T-cell (primary cell): ENCODE data around the gene SYNPO2.

- PRO-cap, 7 experiments, result peak in 4 of 7 experiments; most common plus-strand start chr4:108171866 (in 4)
Observed at GRCh38 chr4:108171830-108172870, 3.4 kb upstream of the LEF1 start.

DNA sequence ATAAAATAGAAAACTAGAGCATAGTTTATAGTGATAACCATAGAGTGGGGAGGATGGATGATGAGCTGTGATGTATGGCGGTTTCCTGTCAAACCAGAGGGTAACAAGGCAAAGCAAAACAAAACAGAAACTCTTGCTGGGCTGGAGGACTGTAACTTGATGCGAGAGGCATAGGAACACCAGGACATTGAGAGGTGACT lies 173.8 kb upstream of the LEF1 start:
- PRO-cap, 7 experiments, result peak in 4 of 7 experiments; most common plus-strand start position 126 of the sequence (in 3)

GRCh38 chr4:109528313-109528639 lies 31.8 kb upstream of the MCUB start:
- PRO-cap, 7 experiments, result peak in 2 of 7 experiments; most common plus-strand start chr4:109528372 (in 2)

DNA sequence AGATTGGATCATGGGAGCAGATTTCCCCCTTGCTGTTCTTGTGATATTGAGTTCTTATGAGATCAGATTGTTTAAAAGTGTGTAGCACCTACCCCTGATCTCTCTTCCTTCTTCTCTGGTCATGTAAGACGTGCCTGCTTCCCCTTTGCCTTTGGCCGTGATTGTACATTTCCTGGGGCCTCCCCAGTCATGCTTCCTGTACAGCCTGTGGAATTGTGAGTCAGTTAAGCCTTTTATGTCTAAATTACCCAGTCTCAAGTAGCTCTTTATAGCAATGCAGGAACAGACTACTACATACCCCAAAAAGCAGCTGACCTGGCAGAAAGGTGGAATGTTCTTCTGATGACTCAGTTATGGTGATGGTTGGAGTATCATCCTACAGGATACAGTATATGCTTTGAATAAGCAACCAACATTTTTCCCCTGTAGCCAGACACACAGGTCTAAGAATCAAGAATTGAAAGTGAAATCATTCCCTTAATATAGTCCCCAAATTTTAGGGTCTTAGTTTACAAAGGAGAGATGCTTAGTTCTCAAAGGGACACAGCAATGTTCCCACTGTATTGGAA lies 11.3 kb upstream of the MCUB start:
- PRO-cap, 7 experiments, result no peak in any of the 7 experiments

DNA sequence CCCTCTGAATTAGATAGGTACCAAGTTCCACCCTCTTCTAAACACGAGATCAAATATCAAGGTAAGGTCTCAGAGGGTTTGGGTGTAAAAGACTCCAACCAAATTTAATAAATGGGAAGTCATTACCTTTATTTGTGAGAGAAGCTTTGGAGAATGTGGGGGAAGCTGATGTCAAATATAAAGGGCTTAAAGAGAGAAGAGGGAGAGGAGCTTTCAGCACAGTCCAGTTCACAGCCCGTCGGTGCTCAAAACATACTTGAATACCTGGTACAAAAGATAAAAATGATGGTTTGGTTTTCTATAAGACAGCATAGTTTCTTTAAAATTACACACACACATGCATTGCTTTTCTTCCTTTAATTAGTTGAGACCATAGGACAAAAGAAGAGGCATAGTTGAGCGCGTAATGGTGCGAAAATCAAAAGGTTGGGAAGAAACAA lies 837 bp upstream of the GAR1 start:
- PRO-cap, 7 experiments, result peak in 2 of 7 experiments; most common plus-strand start position 363 of the sequence (in 2)

DNA sequence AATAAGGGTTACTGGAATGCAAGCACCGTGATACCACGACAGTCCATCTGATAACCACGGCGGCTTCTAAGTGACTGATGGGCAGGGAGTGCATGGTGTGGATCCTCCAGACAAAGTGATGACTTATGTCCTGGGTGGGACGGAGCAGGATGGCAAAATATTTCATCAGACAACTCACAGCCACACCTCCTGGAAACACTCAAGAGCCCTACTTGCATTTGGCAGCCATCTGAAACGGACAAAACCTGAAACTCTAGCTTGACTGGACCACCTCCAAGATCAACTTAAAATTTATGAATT lies 25.8 kb downstream of the LRIT3 start:
- PRO-cap, 7 experiments, result no peak in any of the 7 experiments

DNA sequence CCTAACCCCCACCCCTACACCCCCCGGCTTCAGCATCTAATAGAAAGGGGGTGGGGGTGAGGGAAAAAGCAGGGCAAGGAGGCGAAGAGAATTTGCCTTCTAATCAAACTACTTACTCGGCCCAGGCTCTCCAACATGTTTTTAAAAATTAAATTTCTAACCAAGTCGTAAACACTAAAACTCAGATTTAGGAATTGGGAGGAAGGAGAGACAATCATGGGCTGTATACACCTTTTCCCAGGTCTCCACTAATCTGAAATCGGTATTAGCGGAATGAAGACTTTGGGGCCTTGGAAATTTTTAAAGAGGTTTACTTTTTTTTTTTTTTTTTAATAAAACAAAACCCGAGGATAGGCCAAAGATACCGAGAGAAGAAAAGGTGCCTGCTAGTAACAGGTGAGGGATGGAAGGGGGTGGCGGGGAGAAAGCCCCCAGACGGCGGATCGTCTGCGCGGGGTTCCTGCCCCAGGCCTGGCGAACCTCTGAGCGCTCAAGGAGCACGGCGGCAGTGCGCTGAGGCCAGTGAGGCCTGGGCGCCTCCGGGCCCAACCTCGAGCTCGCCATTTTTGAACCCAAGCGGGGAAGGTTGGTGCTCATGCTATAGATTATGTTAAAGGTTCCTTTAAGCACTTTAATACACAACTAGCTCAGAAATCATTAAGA lies 8.1 kb downstream of the PITX2 start:
- PRO-cap, 7 experiments, result no peak in any of the 7 experiments

- PRO-cap, 7 experiments, result no peak in any of the 7 experiments
Observed at GRCh38 chr4:110636852-110637392, 14.0 kb upstream of the PITX2 start.

GRCh38 chr4:112086091-112087167 lies 58.8 kb upstream of the FAM241A start:
- PRO-cap, 7 experiments, result no peak in any of the 7 experiments

DNA sequence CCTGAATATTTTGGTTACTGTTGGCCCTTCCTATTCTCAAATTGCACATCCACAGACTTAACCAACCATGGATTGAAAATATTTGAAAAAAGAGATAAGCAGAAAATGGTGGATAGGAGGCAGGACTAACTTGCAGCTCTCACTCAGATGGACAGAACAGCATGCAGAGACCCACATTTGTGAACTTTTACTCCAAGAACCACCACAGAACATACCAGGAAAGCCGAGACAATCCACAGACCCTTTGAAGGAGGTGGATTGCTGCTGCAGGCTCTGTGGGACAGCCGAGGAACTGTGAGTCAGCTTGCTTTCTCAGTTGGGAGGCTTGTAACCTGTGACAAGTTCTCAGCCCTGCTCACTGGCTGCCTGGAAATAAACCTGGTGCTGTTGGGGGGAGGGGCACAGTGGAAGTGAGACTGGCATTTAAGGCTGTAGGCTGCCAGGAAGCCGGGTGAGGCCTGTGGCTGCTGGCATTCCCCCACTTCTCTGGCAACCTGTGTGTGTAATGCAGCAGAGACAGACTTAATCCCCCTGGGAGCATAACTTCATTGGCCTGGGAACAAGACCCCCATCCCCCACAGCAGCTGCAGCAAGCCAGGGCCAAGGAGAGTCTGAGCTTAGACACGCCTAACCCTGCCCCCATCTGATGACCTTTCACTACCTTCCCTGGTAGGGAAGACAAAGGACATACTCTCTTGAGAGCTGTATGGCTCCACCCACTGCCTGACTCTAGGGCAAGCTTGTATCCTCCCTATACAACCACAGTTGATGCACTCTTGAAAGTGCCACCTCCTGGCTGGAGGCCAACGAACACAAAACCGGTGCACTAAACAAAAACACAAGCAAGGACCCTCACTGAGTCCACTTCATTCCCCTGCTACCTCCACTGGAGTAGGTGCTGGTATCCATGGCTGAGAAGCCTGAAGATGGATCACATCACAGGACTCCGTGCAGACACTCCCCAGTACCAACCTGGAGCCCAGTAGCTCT lies 64.1 kb downstream of the ALPK1 start:
- PRO-cap, 7 experiments, result no peak in any of the 7 experiments

DNA sequence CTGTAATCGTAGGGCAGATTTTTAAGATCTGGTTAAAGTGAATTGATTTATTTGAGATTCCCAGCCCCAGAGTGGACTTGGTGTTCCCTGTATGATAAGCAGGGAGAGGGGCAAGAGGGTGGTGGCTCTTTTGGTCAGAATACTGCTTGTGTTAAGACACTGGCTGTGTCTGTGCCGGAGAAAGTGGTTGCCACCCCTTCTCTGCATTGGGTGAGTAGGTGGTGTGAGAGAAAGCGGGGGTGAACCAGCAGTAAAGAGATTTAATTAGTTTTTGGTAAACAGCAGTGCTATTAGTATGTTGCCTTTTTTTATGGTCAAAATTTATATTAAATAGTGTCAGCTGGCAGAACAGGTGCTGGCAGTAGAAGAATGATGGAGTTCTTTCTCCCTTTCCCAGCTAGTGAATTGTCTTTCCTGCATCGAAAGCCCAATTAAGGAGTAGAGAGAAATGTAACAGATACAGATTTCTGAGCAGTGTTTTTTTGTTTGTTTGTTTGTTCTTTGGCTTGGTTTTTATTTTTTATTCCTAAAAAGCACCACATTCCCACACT lies 181.6 kb downstream of the LARP7 start:
- PRO-cap, 7 experiments, result no peak in any of the 7 experiments

DNA sequence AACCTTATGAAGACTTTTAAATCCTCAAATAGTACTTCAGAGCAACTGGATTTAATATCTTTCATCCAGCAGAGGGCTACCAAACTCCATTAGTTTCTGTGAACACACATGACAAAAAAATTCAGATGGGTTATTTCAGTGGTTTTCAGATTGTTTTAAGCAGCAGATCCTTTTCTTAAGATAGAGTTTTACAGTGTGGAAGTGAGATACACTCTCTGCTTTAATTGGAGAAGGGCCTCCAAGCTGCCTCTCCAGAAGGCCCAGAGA lies 56.7 kb downstream of the ANK2 start:
- PRO-cap, 7 experiments, result no peak in any of the 7 experiments

DNA sequence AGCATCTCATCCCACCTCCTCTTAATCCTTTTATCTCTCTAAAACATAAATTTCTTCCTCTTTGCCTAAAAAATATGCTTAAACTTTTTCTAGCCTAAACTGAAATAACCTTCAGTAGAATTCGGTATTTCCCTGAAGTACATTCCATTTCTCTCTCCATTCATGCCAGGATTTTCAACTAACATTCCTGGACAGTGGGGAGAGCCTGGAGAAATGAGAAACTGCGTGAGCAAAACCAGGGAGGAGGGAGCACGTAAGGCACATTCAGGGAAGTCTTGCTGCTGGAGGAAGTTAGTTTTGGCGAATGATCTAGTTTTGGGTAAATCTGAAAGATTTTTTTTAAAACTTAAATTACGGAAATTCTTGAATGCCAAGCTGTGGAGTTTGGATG lies 347.6 kb downstream of the ANK2 start:
- PRO-cap, 7 experiments, result no peak in any of the 7 experiments

GRCh38 chr4:113447824-113448182 lies 313.7 kb downstream of the CAMK2D start:
- PRO-cap, 7 experiments, result no peak in any of the 7 experiments

DNA sequence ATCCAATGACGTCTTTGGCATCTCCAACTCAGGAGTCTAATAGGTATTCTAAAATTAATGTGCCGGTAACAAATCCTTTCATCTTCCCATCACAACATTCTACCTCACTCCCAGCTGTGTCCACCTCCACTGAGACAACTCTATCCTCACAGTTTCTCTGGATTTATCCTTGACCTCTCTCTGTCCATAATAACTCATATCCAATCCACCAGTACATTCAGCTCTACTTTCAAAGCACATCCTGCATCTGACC lies 125.6 kb downstream of the CAMK2D start:
- PRO-cap, 7 experiments, result no peak in any of the 7 experiments

- PRO-cap, 7 experiments, result no peak in any of the 7 experiments
Observed at GRCh38 chr4:113648739-113649809, 112.5 kb downstream of the CAMK2D start.

- PRO-cap, 7 experiments, result no peak in any of the 7 experiments
Observed at GRCh38 chr4:113980210-113980582, 749 bp upstream of the ARSJ start.

GRCh38 chr4:118765120-118765750 lies 70.7 kb downstream of the SEC24D start:
- PRO-cap, 7 experiments, result no peak in any of the 7 experiments

GRCh38 chr4:118826973-118827569 lies 8.9 kb downstream of the SEC24D start:
- PRO-cap, 7 experiments, result no peak in any of the 7 experiments

GRCh38 chr4:118888557-118889328 lies at the start of gene SYNPO2:
Gene SYNPO2, plus strand, starts transcription at chr4:118888854.
- PRO-cap, 7 experiments, result peak in 2 of 7 experiments; most common plus-strand start chr4:118888854 (in 1)